ENCODE measurements around a stretch of chr2.

GRCh38 chr2:134961120-134961976, 42.7 kb downstream of the CCNT2 start:
- PRO-cap: no peak
- RAMPAGE, long total RNA, 5 experiments: no peak in any of the 5 experiments
- RRBS: no CpG with 5 or more reads among the region's 6 CpGs

DNA sequence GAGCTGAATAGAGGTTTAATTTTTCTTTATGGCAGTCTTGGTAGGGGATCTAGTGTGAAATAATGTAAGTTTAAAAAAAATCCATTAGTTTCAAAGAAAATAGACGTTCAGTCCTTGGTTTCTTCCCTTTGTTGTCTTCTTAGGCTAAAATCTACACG, 965 bp downstream of the UBXN4 start:
- PRO-cap: no peak
- RAMPAGE, long total RNA, 5 experiments: no peak in any of the 5 experiments
- RRBS: no CpG with 5 or more reads among the region's 2 CpGs

DNA sequence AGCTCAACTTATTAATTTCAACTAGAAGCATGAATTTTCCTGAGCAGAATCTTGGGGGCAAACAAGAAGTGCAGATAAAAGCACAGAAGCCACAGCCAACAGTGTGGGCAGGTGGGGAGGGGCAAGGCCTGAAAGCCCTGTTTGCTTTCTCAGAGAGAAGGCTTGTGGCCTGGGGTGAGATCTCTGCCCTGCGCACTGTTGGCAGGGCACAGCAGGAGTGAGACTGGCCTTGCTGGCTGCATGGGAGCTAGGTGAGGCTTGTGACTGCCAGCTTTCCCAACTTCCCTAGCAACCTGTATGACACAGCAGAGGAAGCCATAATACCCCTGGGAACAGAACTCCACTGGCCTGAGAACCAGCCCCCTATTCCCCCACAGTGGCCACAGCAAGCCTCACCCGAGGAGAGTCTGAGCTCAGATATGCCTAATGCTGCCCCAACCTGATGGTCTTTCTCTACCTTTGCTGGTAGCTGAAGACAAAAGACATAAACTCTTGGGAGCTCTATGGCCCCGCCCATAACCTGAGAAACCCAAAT, 44.6 kb downstream of the LCT start:
- PRO-cap: no peak
- RAMPAGE, long total RNA, 5 experiments: no peak in any of the 5 experiments
- RRBS: no CpG with 5 or more reads among the region's 3 CpGs

DNA sequence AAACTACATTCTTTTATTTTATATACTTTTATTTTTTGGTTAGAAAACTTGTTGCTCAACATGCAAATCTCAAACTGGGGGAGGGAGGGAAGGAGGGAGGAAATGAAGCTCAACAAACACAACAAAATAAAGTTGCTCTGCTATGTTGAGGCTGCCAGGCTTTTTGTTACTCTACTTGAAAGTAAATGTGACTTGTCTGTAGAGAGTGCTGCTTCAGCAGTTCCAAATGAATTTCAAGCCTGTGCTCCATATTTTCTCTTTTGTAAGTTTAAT, 24.5 kb downstream of the DARS1 start:
- PRO-cap: no peak
- RAMPAGE, long total RNA, 5 experiments: no peak in any of the 5 experiments

GRCh38 chr2:136114899-136116033, 2.7 kb downstream of the CXCR4 start:
- PRO-cap: no peak
- RAMPAGE, long total RNA, 5 experiments: start-site peak on the minus strand in 2 of 5 experiments, at chr2:136115285-136115968 at its widest, 10 to 24 reads per replicate
- RRBS: no CpG with 5 or more reads among the region's 19 CpGs

DNA sequence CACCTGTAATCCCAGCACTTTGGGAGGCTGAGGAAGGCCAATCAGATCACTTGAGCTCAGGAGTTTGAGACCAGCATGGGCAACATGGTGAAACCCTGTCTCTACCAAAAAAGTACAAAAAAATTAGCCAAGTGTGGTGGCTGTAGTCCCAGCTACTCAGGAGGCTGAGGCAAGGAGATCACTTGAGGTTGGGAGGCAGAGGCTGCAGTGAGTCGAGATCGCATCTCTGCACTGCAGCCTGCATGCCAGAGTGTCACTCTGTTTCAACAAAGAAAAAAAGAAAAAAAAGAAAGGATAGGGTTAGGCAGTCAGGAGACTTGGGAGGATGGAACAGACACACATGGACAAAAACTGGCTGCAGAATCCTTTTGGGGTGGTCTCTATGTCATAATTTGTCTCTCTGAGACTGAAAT, 6.0 kb upstream of the CXCR4 start:
- PRO-cap: no peak
- RAMPAGE, long total RNA, 5 experiments: no peak in any of the 5 experiments
- RRBS: no CpG with 5 or more reads among the region's 2 CpGs

DNA sequence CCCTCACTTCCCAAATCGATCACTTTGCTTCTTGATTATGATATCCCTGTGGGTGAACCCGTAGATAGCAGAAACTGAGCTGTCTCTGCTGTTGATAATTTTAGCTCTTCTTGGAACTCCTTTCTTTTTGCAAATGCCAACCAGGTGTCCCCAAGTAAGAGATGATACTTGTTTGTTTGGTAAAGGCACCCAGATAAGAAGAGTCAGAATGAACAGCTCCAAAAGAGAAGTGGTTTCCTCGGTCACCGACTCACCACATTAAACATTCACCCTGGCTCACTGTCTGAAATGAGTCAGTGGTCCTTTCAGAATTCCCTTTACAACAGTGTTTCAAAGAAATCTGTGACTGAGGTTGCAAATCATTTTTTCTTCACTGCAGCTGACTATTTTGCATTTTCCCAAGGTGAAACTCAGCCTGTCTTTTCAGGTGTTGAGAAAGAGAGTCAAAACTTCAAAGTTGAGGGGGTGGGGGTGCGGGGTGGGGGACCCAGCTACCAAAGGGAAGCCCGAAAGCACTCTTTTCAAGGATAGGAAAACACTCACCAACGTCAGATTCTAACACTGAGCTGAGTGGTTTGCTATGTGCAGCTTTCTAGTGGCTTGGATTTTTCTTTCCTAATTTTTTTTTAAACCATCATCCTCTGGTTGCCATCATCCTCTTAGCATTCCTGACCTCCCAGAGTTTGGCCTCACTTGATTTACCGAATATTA, 16.3 kb upstream of the CXCR4 start:
- PRO-cap: no peak
- RAMPAGE, long total RNA, 5 experiments: no peak in any of the 5 experiments
- RRBS: no CpG with 5 or more reads among the region's 8 CpGs

DNA sequence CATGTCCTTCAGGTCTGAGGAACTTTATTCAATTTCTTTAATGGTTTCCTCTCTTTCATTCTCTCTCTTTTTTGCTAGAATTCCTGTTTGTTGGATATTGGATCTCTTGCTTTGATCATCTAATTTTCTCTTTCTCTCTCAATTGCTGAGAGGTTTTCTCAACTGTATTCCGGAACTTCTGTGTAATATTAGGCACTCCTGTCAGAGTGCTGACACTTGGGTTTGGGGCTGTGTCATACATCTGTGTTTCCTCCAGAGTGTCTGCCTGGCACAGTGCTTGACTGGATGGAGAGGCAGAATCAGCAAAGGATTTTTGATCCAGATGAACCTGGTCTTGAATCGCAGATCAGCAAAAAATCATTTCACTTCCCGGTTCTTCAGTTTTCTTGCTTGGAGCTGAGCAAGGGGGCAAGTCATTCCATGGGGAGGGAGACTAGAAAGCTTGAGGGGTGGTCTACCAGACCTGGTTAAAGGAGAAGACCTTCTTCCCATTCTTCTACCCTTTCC, 87.7 kb upstream of the CXCR4 start:
- PRO-cap: unidirectional peak, plus-strand start at position 273 of the sequence
- RAMPAGE, long total RNA, 5 experiments: no peak in any of the 5 experiments
- RRBS: no CpG with 5 or more reads among the region's 3 CpGs

DNA sequence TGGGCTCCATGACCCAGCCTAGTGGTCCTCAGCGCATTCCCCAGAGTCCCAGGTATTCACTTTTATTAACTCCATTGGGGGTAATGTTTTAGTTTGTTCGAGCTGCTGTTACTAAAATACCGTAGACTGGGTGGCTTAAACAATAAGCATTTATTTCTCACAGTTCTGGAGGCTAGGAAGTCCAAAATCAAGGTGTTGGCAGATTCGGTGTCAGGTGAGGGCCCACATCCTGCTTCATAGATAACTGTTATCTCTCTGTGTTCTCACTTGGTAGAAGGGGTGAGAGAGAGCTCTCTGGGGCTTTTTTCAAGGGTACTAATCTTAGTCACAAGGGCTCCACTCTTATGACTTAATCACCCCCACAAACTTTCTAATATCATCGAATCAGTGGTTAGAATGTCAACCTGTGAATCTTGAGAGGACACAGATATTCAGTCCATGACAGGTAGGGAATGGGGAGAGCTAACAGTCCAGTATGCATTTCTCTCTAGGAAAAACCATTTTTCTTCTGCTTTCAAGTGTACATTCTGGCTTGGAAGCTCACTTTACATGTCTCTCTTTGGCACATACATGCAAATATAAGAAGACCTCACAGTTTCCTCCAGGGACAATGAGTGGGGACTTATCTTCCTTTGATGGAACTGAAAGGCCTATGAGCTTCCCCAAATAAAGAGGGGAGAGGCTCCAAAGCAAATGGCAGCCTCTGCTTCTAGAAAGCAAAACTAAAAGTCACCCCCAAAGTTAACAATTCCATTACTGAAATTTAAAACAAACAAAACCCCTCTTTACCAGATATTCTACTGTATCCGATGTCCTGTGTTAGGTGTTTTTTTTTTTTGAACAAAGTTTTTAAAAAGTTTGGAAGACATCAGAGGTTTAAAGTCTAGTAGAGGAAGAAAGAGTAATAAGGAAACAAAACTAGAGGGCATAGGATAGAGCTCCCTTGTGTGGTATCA, 95.0 kb upstream of the CXCR4 start:
- PRO-cap: no peak
- RAMPAGE, long total RNA, 5 experiments: no peak in any of the 5 experiments
- RRBS: no CpG with 5 or more reads among the region's 6 CpGs

GRCh38 chr2:136376668-136377281, 258.8 kb upstream of the CXCR4 start:
- PRO-cap: no peak
- RAMPAGE, long total RNA, 5 experiments: no peak in any of the 5 experiments
- RRBS: no CpG with 5 or more reads among the region's 8 CpGs

- PRO-cap: no peak
- RAMPAGE, long total RNA, 5 experiments: no peak in any of the 5 experiments
Observed at GRCh38 chr2:137975271-137975849, 11.1 kb downstream of the HNMT start.

DNA sequence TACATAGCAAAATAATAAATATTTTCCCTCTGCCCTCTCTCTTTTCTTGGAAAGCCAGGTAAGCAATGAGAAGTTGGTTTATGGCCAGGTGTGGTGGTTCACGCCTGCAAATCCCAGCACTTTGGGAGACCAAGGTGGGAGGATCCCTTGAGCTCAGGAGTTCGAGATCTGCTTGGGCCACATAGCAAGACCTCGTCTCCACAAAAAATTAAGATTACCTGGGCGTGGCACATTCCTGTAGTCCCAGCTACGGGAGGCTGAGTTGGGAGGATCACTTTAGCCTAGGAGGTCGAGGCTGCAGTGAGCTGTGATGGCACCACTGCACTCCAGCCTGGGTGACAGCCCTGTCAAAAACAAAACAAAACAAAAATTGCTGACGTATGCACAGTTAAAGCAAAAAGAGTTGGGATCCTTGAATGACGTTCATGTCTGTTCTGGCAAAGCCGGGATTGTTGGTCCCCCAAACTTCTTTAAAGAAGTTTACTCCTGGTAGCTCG, 985 bp upstream of the SPOPL start:
- PRO-cap: no peak
- RAMPAGE, long total RNA, 5 experiments: no peak in any of the 5 experiments
- RRBS: no CpG with 5 or more reads among the region's 10 CpGs

DNA sequence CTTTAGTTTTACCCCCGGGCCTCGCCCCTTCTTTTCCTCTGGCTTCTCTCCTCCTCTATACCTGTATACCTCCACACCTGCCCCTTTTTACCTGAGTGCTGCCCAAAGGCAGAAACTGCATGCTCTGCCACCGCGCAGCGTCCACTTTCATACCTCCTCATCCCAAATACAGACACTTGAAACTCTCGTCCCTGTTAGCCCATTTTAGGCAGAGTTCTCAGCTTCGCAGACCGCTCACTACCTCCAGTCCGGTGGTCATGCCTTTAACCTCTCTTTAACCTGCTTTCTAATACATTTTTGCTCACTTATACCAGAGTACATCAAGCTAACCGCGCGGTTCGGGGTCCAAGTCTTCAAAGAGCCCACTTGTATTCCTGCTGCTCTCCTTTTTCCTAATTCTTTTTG, 827 bp downstream of the SPOPL start:
- PRO-cap: bidirectional peak, plus-strand start at position 202 of the sequence, minus-strand start at position 40 of the sequence
- RAMPAGE, long total RNA, 5 experiments: no peak in any of the 5 experiments
- RRBS: 6% methylated on average over 1 of the region's 13 CpGs

DNA sequence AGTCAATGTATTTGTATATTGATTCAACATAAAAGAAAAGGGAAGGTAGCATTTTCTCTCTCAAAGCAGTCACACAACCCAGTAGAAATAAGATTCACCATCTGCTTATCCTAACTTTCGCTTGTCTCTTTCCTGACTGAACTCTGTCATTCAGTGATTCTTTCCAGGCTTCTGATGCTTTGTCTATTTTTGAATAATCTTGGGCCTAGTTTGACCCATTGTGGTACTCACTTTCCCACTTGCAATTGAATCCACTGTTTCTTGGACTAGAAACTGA, 1.2 kb downstream of the SPOPL start:
- PRO-cap: no peak
- RAMPAGE, long total RNA, 5 experiments: no peak in any of the 5 experiments
- RRBS: no CpG with 5 or more reads among the region's 1 CpG

DNA sequence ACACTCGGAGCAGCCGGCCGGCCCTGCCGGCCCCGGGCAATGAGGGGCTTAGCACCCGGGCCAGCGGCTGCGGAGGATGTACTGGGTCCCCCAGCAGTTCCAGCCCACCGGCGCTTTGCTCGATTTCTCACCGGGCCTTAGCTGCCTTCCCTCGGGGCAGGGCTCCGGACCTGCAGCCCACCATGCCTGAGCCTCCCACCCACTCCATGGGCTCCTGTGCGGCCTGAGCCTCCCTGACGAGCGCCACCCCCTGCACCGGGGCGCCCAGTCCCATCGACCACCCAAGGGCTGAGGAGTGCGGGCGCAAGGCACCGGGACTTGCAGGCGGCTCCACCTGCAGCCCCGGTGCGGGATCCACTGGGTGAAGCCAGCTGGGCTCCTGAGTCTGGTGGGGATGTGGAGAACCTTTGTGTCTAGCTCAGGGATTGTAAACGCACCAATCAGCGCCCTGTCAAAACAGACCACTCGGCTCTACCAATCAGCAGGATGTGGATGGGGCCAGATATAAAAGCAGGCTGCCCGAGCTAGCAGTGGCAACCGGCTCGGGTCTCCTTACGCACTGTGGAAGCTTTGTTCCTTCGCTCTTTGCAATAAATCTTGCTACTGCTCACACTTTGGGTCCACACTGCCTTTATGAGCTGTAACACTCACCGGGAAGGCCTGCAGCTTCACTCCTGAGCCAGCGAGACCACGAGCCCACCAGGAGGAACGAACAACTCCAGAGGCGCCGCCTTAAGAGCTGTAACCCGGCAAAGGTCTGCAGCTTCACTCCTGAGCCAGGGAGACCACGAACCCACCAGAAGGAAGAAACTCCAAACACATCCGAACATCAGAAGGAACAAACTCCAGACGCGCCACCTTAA, 630.5 kb upstream of the NXPH2 start:
- PRO-cap: no peak
- RAMPAGE, long total RNA, 5 experiments: no peak in any of the 5 experiments
- RRBS: 92% methylated on average over 8 of the region's 45 CpGs

DNA sequence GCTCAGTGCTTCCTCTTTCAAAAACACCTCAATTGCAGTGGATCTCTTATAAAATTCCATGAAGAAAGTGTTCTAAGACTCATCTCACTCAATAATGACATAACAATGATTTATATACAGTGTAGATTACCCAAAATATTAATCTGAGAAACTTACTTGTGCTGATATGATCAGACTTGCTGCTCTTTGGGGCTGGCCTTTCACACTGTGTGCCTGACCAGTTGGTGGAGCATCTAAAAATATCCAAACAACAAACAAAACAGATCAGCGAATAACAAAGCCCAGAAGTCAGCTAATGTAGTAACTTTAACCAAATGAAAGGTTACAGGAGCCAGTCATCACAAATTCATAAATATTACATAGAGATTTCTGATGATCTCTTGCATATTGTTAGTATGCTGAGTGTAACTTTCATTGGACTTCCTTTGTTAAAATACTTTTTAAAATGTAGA, 1466.8 kb upstream of the NXPH2 start:
- PRO-cap: no peak
- RAMPAGE, long total RNA, 5 experiments: no peak in any of the 5 experiments
- RRBS: no CpG with 5 or more reads among the region's 1 CpG

DNA sequence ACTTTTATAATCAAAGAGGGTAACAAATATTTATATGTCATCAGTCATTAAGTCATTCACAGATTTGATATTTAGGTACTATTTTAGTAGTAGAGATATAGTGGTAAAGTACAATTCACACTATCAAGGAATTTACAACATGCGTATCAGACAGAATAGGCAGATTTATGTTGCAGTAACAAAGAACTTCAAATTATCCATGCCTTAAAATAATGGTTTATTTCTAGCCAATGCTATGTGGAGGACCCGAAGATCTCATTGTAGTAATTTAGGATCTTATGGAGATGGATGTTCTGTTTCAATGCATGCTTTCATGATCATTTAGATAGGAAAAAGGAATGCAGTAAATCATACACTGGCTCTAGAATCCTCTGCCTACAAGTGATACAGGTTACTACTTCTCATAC, 979.9 kb downstream of the LRP1B start:
- PRO-cap: no peak
- RAMPAGE, long total RNA, 5 experiments: no peak in any of the 5 experiments
- RRBS: no CpG with 5 or more reads among the region's 2 CpGs

DNA sequence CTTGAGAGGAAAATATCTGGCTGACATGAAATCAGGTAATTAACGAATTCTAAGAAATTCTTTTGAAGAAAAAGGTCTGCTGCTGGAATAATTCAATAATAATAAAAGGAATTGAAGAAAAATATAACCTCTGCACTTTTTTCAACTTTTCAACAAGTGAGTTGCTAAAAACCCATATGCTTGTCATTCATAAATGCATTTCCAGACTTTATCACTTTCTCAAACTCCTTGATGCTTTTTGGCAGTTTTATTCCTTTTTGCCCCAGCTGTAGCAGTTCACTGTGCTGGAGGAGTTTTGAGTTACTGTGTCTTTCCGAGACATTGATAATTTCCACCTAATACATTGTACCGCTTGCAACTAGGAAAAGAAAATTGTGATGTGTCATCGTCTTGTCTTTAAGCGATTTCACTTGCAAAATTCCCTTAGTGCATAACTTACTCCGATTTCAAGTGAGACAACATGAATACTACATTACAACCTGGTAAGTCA, 340.7 kb upstream of the KYNU start:
- PRO-cap: no peak
- RAMPAGE, long total RNA, 5 experiments: no peak in any of the 5 experiments
- RRBS: no CpG with 5 or more reads among the region's 6 CpGs

GRCh38 chr2:142750721-142751428, 126.6 kb upstream of the KYNU start:
- PRO-cap: no peak
- RAMPAGE, long total RNA, 5 experiments: no peak in any of the 5 experiments
- RRBS: no CpG with 5 or more reads among the region's 2 CpGs

DNA sequence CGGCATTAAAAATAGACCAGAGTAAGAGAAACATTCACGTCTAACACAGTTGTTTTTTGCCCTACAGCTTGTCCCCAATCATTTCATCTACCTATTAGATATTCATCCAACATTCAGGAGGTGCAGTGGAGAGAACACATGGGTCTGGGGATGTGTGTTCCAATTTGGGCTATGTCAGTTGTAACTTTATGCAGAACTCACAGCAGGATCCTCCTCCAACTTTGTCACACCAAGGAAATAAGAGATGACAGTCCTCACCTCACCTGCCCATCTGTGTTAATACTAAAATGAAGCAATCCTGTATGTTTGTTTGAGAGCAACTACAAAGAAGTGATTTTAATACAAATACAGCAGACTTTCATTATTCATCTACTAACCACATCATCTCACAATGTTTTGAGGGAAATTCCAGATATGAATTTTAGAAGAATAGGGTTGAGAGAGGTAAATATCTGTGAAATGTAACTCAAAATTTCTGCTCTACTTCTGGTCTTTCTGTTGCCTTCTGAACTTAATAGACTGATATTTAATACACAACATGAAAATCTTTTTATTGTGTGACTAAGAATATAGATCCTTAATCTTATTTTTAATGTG, 126.7 kb downstream of the ARHGAP15 start:
- PRO-cap: no peak
- RAMPAGE, long total RNA, 5 experiments: no peak in any of the 5 experiments
- RRBS: no CpG with 5 or more reads among the region's 2 CpGs